Endometrial microvascular endothelial cells (primary cell): ENCODE measurements around the gene GJE1.

- RAMPAGE, long total RNA, result no peak
These were observed 567.8 kb upstream of the CITED2 start for GRCh38 chr6:139942332-139942608.

DNA sequence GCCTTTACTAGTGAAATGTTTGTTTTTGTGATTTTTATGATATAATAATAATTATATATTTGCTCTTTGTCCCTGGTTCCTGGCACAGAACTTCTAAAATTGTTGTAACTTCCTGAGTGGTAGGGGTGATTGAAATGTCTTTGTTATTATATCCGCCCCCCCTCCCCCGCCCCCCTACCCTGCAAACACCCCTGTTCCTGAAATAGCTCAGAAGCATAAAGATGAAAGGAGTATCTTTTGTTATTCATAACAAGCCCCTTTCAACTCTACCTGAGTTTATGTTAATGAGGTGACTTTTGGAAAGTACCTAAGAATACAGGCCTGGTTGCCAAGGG lies 979.3 kb upstream of the GJE1 start:
- RAMPAGE, long total RNA, result no peak

GRCh38 chr6:141402908-141403651 lies 729.6 kb upstream of the GJE1 start:
- RAMPAGE, long total RNA, result no peak

- RAMPAGE, long total RNA, result no peak
These were observed 650.0 kb upstream of the GJE1 start for GRCh38 chr6:141482857-141483083.

DNA sequence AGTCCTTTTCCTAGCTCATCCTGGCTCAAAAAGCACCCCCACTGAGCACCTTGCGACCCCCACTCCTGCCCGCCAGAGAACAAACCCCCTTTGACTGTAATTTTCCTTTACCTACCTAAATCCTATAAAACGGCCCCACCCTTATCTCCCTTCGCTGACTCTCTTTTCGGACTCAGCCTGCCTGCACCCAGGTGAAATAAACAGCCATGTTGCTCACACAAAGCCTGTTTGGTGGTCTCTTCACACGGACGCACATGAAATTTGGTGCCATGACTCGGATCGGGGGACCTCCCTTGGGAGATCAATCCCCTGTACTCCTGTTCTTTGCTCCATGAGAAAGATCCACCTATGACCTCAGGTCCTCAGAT lies 116.9 kb upstream of the GJE1 start:
- RAMPAGE, long total RNA, result no peak

GRCh38 chr6:142132853-142133177 lies at the start of gene GJE1:
TSS of gene GJE1 (plus strand) at chr6:142132925.
- RAMPAGE, long total RNA, result no peak

DNA sequence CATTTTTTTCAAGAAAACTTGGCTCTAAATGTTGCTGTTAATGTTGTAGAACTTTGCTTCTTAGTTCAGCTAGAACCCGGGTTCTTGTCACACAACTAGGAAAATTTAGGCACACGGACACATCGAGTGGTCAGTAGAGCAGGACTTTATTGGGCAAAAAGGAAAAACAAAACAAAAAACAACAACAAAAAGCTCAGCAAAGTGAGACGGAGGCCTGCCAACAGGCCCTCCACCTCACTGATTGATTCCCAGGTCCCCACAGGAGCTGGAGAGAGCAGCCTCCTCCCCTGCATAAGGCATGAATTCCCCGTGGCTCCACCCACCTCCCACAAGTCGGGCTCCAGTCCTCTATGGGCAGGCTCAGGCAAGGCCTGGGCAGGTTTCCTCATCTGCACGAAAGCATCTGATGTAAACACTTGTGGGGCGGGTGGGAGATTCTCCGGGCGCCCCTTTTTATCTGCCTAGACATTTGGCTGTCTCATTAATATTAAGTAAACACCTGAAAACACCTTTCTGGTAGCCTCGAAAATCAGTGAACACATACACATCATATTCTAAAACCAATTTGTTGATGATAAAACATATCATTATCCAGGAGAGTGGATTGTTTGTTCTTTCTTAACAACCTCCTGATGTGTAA lies 75.4 kb downstream of the ADGRG6 start:
- RAMPAGE, long total RNA, result no peak

DNA sequence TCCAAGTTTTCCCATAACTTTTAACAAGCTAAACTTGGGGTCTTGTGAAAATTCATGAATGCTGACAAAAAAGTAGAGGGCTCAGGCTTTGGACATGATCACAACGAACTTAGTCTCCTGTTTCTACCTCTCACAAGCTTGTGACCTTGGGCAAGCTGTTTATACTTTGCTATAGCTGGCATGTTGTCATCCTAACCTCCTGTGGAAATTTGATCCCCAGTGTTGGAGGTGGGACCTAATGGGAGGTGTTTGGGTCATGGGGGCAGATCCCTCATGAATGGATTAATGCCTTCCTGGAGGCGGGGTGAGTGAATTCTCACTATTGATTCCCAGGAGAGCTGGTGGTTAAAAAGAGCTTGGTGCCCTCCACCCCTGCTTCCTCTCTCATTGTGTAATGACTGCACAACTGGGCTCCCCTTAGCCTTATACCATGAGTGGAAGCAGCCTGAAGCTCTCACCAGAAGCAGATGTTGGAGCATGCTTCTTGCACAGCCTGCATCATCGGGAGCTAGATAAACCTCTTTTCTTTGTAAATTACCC lies 228.9 kb downstream of the HIVEP2 start:
- RAMPAGE, long total RNA, result no peak

- RAMPAGE, long total RNA, result no peak
These were observed 184.7 kb downstream of the HIVEP2 start for GRCh38 chr6:142759996-142760927.

DNA sequence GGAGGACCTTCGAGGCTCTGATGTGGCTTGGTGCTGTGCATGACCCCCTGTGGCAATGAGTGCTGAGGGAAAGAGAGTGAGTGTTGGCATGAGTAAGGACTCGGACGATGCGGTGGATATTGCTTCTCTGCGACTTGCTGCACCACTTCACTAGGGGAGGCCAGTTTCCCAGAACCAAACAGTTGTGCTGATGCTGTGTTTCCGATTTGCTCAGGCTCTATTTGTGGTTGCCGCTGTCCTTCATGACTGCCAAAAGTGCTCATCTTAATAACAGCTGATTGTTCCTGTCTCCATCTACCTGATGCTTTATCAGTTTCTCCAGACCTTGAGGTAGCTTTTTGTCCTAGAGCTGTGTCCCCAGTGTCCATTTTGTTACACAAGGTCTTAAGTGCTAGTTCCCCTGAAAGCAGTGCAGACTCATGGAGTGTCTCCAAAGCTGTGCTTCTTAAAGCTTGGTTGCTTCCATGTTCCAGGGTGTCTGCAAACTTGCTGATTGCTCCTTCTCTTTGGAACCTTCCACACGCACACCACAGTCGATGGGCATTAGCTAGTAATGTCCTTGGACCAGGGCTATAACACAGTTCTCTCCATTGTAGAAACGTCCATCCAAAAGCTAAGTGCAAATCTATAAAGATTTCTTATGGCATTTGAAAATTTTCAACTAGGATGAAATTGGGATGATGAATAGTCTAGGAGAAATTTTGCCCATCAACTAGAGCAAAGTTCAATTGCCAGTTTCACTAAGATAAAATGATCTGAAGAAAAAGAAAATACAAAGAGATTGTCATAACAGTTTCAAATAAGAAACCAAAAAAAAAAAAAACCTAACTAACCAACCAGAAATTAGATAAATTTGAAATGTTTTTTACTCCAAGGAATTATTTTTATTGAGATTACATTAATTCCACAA lies 170.3 kb downstream of the HIVEP2 start:
- RAMPAGE, long total RNA, result no peak

DNA sequence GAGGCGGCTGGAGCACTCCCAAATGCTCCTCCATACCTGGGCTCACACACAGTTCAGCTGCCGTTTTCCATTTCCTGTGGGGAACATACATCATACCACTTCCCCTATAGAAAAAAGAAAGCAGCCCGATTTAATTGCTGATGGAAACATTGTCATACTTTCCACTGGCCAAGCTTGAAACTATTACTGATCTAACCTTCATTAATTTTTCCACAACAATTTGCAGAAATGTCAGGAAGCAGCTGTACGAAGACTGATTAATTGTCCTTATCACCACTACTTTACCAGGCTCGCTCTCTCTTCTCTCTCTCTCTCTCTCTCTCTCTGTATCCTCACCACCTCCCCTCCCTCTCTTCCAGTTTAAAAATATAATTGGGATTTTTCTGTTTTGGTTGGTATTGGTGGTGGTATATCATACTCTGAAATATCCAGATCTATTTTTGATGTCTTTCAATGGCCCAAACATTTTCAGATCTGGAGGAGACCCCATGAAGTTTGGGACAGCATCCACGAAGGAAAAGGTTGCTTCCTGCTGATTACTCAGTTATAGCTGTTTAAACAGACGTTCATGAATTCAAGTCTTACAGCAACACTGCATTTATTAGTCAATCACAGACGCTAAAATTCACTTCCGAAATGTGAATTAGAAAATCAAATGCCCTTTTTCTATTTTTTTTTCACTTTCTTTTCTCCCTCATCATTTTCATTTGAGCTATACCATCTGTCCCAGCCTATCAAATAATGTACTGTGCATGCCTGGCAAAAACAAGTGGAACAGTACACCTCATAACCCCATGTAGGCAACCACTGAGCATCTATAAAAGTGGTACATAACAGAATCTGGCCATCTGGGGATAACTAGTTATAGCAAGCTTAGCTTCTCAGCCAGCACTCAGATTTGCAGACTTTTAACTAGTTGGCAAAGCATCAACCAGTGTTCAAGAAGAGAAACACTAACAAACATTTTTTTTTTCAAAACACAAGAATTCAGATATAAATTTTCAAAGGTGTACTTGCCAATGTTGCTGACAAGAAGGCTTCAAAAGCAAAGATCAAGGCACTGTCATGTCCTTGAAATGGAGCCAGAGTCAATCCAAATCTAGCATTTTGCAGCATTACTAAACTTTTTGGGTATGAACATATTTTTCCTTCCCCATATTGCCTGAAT lies 124.6 kb downstream of the HIVEP2 start:
- RAMPAGE, long total RNA, result no peak

- RAMPAGE, long total RNA, result no peak
These were observed 89.1 kb downstream of the HIVEP2 start for GRCh38 chr6:142855654-142856427.

DNA sequence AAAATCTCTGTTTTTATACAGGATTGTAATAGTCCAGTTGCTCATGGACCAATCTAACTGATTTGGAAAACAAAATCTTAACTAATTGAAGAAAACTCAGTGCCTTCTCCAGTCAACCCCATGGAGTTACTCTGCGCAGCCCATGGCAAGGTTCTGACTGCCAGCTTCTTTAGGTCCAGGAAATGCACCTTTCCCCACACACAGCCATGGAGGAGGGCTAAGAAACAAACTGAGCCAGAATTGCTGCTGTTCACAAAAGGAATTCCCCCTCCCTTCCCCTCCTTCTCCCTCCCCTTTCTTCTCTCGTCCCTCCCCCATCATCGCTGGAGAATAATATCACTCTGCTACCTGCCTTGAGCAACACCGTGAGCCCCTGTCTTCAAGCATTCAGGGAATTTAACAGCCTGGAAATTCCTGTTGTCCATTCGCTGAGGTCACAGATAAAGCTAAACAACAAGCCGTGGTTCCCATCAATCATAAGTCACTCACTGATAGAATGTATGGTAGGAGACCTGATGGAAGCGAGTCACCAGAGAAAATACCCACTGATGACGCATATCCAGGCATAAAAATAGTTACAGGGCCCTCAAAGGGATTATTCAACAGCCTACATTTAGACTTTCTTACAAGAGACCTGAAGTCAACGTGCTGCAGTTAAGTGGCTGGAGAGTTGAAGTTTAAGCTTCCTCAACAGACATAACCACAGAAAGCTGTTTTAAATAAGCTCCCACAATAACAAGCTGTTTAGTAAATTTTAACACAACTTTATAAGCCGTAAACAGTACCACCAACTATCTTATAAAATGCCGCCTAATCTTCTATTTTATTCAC lies 59.7 kb downstream of the HIVEP2 start:
- RAMPAGE, long total RNA, result no peak

- RAMPAGE, long total RNA, result no peak
These were observed 56.2 kb downstream of the HIVEP2 start for GRCh38 chr6:142888737-142889264.

GRCh38 chr6:142902623-142903179 lies 42.3 kb downstream of the HIVEP2 start:
- RAMPAGE, long total RNA, result no peak

DNA sequence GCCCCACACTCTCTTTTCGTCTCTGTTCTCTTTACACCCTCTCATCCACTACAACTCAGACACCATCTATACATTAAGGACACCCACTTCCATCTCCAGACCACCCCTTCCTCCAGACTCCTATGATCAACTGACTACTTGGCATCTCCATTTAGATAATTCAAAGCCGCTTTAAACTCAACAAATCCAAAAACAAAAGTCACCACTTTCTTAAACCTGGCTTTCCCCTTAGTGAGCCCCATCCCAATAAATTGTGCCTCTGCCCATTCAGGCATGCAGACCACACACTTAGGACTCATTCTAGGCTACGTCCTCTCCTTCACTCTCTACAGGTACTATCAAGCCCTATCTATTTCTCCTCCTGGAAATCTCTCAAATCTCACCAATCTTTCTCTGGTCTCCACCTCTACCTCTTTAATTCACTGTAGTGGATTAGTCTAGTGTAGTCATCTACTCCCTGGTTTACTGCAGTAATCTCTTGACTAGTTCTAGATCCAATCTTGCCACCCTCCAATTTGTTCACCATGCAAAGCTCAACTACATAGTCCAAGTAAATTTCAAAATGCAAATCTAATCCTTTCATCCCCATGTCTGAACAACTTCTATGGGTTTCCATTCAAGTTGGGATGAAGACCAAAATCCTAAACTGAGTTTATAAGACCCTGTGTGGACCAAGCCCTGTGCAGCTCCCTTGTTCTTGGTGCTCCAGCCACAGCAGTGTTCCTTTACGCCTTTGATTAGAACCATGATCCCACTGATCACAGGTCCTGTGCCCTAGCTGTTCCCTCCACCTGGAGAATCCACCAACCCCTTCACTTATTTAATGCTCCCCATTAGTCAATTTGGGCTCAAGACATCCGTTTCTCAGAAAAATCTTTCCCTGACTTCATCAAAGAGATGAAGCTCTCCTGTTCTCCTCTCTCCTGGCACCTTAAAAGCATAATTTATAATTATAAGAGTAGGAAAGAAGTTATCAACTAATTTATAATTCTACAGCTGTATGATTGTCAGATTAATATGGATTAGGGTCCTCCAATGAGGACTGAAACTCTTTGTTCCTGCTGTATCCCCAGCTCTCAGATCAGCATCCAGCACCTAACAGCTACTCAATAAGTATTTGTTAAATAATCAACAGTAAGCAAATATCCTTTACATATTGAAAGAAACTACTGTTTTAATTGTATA lies 28.9 kb downstream of the HIVEP2 start:
- RAMPAGE, long total RNA, result no peak

GRCh38 chr6:143060102-143060619 lies 528 bp upstream of the AIG1 start:
- RAMPAGE, long total RNA, result no peak

DNA sequence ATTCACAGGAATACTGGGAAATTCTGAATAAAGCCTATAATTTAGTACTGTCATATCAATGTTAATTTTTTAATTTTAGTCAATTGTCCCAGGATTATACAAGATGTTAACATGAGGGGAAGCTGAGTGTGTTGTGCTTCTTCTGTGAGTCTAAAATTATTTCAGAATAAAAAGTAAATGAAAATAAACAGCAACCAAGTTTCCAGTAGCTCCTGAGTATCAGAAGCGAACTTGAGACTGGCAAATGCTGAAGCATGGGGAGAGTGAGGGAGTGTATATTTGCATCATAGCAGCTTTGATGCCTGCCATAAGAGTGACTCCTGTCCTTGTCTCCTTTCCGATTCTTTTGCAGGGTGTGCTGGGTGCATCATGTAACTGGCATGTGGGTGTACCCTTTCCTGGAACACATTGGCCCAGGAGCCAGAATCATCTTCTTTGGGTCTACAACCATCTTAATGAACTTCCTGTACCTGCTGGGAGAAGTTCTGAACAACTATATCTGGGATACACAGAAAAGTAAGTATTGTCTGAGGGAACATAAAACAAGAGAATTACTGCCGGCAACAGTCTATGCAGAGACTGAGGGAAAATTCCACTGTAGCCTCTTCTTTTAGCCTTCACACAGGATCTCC lies 117.4 kb downstream of the ADAT2 start:
- RAMPAGE, long total RNA, result no peak

DNA sequence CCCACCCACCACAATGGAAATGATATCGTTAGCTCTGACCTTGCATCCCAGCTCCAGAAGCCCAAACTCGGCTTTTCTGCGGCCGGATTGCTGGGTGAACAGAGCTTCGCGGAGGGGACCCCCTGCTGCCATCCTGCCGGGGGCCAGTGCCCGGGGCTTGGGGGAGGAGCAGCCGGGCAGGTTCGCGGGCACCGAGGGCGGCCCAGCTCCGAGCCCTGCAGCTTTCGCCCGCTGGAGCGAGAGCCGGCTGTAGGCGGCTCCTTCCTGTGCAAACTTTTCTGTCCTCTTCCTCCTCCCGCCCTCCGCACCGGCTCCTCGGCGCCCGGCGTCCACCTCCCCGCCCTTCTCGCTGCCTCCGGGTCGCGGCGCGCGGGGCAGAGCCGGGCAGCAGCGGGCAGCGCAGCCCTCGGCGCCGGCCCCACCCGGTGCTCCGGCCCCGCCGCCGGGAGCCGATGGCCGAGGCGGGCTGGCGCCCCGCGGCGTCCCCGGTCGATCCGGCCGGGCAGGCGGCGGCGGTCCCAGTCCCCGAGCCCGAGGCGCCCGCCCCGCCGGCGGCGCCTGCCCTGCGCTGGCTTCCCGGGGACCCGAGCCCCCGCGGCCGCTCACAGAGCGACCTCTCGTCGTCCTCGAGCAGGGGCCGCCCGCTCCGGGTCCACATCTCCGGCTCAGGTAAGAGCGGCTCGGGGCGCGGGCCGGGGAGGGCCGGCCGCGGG lies 25.2 kb upstream of the FUCA2 start:
- RAMPAGE, long total RNA, result no peak

DNA sequence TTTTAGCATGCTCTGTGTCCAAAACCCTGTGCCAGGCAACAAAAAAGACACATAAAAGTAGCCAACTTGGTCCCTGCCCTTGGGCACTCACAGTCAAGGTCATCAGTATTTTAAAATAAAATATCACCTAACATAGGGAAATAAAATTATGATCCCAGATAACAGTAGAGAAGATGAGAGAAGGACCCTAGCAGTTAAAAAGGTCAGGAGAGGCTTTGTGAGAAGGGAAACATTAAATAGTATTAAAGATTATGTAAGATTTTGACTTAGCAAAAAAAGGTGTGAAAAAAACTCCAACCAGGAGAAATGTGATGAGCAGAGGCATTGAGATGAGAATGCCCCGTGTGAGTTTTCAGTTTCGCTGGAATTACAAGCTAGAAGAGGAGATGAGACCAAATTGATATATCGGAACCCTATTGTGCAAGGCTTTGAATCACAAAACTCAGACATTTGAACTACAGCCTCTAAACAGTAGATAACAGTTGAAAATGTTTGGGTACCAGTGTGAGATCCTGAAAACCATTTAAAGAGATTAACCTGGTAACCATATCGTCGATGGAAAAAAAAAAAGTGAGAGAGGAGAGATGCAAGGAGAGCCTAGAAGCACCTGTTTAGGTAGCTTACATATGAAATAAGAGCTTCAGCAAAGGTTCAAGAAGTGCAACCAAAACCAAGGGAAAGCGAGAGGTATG lies 65.8 kb upstream of the FUCA2 start:
- RAMPAGE, long total RNA, result no peak